Myometrial cell (primary cell): Measurements from ENCODE around the genes REEP1, RNF103, KRCC1 and FABP1.

- RAMPAGE, long total RNA = no peak
These were observed 35.7 kb upstream of the ST3GAL5 start for GRCh38 chr2:85924334-85925033.

DNA sequence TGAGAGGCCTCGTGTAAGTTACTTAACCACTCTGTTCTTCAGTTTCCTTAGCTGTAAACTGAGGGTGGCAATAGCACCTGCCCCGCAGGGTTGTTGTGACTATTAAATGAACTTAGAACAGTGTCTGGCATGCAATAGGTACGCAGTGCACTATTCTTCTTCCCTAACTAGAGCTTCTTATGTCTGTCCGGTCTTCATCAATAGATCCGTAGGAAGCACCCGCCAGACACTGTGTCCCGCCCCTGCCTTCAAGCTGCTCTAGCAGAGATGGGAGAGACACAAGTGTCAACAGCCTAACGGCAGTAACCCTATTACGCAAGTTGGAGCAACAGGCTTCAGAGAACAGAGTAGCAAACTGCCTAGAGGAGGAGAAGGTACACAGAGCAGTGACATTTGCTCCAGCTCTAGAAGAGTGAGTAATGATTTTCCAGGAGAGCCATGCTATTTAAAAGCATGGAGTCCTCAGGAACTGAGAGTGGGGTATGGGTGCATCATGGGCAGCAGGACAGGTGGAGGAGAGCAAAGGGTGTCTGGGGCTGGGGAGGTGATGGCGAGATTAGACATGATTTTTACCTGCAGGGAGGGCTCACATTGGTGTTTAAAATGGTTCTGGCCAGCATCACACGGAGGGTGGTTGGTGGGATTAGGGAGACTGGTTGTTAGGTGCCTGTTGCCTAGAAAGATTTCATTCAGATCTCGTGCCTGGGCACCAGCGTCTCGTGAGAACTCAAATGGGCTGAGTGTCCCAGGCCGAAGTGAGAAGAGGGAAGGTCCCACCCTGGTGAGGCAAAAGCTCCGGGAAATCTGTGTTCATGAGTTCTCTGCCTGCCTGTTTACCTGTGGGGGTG is 63.0 kb upstream of the ST3GAL5 start:
- RAMPAGE, long total RNA = no peak

- RAMPAGE, long total RNA = no peak
These were observed 66.3 kb upstream of the ST3GAL5 start for GRCh38 chr2:85954831-85955730.

DNA sequence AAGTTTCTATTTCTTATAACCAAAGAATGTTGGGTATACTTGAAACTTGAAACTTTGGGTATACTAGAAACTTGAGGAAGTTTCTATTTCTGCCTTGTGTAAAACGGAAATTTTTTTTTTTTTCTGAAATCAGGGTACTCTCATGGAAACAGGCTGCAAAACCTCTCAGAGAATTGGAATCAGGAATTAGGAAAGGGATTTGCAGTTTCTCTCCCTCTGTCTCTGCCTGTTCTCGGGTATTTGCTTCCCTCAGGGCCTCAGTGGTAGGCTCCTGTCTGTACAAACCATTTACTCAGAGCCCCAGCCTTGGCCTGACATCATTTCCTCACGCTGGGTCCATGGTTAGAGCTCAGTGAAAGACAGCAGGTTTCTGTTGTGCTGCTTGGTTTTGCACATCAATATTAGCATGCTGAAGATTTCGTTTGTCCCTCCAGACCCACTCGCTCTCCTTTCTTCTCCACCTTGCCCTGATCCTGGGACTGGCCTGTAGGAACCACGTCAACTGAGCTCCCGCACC is 106.5 kb downstream of the POLR1A start:
- RAMPAGE, long total RNA = no peak

DNA sequence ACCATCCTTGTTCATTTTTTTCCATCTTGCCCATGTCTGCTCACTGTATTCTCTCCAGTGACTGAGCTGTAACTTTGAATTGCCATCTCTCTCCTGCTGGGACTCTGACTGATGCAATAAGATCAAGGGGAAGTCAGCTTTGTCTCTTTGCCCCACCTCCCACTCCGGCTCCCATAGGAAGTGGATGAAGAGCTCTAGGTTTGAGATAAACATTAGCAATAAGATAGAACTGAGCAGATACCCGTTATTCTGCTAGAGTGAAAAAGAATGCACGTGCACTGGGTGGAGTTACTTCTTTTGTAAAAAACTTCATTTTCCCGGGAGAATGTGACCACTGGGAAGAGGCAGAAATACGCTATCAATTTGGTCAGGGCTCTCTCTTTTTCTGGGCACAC is 105.4 kb downstream of the POLR1A start:
- RAMPAGE, long total RNA = no peak

GRCh38 chr2:86295134-86295542 is 42.3 kb downstream of the REEP1 start:
- RAMPAGE, long total RNA = no peak

DNA sequence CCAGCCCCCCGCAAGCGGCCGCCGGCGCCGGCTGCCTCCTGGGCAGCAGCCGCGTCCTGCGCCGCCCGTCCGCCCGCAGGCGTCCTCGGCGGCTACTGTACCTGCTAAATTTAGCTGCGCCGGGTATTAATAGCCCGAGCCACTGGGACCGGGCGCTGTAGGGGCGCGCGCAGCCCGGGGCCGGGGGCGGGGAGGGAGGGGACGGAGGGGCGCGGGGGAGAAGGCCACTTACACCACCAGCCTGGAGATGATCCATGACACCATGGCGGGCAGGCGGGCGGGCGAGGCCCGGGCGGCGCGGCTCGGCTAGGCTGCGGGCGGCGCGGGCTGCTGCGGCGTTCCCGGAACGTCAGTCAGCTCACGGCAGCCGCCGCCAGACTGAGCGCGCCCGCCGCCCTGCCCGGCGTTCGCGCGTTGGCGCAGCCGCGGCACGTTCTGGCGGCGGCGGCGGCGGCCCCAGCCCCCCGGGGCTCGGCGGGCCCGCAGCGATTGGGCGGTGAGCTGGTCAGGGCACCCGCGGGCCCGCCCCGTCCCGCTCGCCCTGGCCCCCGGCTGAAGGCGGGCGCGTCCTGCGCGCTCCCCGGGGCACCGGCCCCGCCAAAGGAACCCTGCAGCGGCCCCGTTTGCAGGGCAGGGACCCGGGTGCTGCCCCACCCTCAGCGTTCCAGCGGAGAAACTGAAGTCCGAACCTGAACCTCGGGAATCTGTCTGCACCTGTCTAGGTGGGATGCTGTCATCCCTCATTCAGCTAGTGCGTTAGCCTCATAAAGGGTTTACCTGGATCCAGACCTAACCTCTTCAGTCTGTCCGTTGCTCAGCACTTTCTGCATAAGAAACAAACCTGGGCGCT is at the start of gene REEP1:
Gene REEP1, minus strand, starts transcription at position 380 of the 850 bp plus-strand sequence.
- RAMPAGE, long total RNA = no peak

GRCh38 chr2:86623721-86624102 is at the start of gene RNF103:
Gene RNF103, minus strand, starts transcription at chr2:86623865.
- RAMPAGE, long total RNA = no peak

- RAMPAGE, long total RNA = no peak
These were observed 6.9 kb downstream of the CD8A start for GRCh38 chr2:86783638-86784397.

- RAMPAGE, long total RNA = no peak
These were observed 727 bp downstream of the CD8A start for GRCh38 chr2:86789614-86790758.

DNA sequence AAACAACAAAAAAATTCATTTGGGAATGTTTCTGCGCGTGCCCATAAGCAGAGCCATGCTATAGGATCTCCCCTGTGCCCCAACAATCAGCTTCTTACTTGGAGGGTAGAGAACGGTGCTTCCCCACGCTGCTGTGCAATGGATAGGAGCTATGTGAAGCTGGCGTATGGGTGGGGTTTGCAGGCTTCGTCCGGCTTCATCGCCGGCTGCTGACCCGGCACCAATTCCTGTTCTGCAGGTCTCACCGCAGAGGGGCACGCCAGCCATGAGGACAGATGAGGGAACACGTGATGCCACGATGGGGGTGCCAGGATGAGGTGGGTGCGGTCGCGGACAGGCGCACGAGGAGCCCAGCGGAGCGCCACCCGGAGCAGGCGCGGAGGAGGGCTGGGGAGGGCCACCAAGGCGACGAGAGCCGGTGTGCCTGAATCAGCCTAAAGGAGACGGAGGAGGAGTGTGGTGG is 16.7 kb upstream of the CD8A start:
- RAMPAGE, long total RNA = no peak

DNA sequence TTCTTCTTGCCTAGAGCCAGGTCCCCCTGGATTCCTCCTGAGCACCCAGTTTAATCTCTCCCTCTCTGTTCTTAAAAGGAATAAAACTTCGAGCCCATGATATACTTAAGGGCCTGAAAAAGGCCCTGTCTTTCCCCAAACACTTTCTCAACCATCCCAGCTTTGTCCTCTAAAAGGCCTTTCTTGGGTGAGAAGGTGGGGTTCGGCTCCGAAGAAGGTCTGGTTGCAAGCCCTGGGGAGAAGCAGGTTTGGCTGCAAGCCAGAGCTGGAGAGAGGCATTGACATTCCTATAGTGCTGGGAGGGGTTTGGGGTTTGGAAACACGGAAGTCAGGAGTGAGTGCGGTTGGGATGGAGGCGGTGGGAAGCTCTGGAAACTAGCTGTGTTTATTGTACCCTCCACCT is 5.8 kb downstream of the CD8B start:
- RAMPAGE, long total RNA = no peak

GRCh38 chr2:86913939-86914313 is 28.0 kb upstream of the RGPD1 start:
- RAMPAGE, long total RNA = no peak

GRCh38 chr2:87584201-87585038 is 163.5 kb upstream of the PLGLB2 start:
- RAMPAGE, long total RNA = no peak

- RAMPAGE, long total RNA = no peak
These were observed 88.8 kb upstream of the PLGLB2 start for GRCh38 chr2:87659142-87659437.

DNA sequence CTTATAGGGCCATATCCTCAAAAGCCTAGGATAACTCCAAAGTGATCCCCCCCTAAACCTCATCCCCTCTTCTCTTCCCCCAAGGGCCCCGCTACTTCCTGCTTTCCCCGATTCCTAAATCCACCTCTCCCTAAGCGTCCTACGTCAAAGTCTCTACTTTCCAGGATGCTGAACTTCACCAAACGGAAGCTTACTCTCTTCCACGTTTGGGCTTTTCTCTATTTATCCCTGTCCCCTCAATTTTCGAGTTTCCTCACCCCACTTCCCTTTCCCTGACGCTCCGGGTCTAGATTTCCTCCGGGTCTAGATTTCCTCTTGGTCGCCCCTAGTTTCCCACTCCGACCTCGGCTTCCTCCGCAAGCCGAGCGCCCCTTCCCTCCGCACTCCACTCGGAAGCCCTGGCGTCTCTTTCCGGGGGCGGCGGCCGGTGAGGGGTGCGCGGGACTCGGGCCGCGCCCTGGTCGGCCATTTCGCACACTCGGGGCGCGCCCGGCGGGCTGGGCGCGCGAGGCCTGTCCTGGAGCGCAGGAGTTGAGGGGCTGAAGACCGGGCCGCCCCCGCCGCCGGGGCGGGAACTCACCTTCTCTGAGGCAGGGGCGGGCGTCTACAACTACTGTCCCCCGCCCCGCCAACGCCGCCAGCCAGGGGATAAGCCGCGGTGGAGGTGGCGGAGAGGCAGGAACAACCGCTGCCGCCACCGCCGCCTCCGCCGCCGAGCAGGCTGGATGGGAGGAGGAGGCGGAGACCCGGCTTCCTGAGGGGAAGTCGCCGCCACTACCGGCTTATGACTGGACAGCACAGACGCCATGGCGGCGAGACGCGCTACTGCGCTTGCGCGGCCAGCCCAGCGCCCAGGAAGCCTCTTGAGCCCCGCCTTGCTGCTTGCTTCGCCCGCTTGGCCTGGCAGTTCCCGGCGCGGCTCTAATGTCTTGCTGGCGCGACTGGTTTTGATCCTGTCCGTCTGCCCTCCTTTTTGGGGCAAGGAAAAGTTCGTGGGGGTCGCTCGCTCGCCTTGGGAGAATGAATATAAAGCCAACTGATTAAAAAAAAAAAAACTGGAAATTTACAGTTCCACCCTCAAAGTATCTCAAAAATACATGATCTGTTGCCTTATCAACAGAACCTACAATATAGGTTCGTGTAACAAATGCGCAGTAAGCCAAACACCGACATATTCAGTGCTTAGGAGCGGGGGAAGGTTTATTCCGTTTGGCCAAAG is at the start of gene KRCC1:
Gene KRCC1, minus strand, starts transcription at position 738 of the 1,219 bp plus-strand sequence.
- RAMPAGE, long total RNA = start-site peak on the minus strand centred at position 720 of the sequence, 42 bp wide, 783 and 1,177 reads in 2 replicates

GRCh38 chr2:88076922-88077490 is 9.4 kb downstream of the SMYD1 start:
- RAMPAGE, long total RNA = no peak

DNA sequence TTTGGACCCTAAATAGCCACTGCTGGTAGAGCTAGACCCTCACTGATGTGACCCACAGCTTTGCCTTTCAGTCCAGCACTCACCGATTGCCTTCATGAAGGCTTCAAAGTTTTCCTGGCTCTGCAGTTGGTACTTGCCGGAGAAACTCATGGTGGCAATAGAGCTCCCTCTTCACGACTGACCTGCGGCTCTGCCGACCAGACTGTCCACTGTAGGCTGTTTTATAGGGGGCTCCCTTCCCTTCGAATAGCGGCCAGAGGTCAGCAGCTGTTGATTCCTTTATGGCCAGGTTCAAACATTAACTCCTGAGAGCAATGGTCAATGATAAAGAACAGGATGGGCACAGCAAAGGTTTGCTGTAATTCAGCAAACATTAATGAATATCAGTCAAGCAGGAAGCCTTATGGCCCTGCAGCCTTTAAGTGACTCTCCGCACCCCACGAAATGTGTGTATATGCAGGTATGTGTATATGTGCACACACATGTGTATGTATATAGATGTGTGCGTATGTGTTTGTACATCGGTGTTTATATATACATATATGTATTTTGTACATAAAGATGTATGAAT is at the start of gene FABP1:
Gene FABP1, minus strand, starts transcription at position 195 of the 571 bp plus-strand sequence.
- RAMPAGE, long total RNA = no peak

GRCh38 chr2:88269732-88270289 is 99.7 kb downstream of the THNSL2 start:
- RAMPAGE, long total RNA = no peak

DNA sequence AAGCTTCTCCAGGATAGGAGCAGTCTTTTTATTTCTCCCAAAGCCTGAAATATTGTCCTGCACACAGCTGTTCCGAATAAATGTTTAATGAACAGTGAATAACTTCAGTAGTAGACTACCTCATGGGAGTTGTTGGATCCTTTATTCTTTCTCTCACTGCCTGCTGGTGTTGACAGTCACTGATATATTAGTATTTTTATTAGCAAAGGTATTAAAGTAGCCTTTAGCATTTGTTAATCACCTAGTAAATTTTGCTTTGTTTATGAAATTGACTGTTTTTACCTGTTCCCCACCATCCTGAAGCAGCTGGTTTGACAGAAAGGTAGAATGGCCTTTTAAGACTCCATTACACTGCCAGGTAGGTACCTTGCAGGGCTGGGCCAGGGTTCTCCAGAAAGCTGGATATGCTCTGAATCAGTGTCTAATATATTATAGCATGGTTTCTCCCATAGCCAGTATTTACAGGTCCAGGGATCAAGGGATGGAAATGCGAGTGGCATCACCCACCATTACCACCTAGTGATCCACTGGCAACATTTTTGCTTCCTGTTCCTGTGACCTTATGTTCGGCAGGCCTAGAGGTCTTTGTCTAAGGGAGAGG is 45.6 kb downstream of the EIF2AK3 start:
- RAMPAGE, long total RNA = no peak